LHCN-M2 (cell line): Measurements from ENCODE around the gene SCFD2.

DNA sequence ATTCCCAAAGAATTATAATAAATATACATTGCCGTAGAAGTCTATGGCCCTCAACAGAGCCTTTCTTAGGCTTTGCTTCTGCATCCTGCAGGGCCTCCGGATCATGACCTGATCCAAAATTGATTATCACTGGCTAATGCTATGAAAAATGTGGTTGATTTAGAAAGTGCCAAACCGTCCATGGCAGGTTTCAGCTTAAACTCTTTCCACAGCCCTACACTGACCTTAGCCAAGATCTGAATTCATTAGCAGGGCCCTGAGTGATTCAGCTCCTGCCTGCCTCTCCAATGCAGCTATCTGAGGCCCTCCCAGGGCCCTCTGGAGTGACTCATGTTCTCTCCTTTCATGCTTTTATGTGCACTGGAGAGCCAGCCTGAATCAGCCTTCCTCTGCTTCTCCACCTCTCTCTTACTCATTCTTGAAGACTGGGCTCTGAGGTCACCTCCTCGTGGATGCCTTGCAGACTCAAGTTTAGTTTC is 3.0 kb upstream of the OCIAD2 start:
- RAMPAGE, long total RNA: no peak

DNA sequence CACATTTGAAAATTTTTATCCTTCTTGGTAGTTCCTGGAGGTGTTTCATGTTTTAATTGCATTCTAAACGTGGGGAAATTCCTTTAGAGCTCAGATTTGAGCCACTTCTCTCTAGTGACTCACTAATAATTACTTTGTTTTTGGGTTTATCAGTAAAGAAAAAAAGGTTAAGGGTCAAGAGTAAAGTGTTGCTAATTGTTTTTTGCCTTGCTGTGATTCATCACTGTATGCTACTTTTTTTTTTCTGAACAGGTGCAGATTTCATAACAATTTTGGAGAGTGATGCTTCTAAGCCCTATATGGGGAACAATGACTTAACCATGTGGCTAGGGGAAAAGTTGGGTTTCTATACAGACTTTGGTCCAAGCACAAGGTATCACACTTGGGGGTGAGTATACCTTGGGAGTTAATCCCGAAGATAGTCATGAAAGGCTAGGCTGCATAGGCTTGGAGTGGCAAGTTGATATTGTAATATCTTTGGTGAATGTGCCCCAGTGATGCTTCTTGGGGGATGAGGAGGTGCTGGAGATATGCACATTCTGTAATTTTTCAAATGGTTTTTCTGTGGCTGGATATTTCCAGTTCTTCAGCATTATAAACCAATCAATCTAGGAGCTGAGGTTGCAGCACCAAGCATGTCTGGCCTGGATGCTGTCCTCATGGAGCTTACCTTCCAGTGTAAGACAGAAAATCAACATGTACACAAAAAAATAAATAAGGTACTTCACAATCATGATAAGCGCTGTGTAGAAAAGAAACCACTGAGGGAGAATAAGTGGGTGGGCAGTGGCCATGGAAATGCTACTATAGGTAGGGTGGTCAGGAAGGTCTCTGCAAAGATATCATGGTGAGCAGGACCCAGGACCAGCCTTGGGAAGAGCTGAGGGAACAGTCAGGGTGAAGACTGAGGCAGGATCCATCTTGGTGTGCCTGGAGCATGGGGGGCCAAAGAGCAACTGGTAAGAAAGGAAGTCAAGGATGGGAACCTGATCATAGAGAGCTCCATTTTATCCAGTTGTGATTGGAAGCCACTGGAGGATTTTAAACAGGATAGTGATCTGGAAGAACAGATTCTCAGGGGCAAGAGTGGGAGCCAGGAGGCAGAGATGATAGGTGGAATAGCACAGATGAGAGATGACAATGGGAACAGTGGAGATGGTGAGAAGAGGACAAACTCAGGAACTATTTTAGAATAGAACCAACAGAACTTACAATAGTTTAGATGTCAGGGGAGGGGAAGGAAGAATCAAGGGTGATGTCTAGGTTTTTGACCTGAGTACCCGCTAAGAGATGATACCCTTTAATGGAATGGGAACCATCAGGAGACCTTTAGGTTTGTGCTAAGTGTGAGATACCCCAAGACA is 45.0 kb downstream of the CWH43 start:
- RAMPAGE, long total RNA: no peak

DNA sequence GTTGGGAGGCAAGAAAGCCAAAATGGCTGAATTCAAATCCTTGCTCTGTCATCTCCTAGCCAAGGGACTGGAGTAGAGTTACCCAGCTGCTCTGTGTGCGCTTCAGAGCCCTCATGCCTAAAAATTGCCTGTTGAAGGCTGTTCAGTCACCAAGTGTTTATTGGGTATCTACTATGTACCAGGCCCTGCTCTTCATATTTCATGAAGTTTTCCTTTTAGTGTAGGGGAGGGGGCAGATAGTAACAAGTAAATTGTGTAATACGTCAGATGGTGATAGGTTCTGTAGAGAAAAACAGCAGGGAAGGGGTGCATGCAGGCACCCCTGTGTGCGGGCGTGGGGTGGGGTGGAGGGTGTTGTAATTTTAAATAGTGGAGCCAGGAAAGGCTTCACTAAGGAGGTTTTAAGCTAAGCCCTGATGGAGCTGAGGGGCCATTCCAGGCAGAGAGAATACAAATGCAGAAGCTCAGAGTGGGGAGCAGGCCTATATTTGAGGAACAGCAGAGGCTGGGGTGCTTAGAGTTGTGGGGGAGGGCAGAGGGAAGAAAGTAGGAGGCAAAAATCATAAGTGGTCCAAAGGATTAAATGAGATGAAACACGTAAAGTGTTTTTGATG is 7.6 kb downstream of the DCUN1D4 start:
- RAMPAGE, long total RNA: no peak

GRCh38 chr4:51851074-51851540 is 8.2 kb downstream of the DCUN1D4 start:
- RAMPAGE, long total RNA: no peak

- RAMPAGE, long total RNA: no peak
Measured at GRCh38 chr4:52712087-52713088, 38.8 kb downstream of the ERVMER34-1 start.

GRCh38 chr4:52721688-52723036 is 29.1 kb downstream of the ERVMER34-1 start:
- RAMPAGE, long total RNA: no peak

DNA sequence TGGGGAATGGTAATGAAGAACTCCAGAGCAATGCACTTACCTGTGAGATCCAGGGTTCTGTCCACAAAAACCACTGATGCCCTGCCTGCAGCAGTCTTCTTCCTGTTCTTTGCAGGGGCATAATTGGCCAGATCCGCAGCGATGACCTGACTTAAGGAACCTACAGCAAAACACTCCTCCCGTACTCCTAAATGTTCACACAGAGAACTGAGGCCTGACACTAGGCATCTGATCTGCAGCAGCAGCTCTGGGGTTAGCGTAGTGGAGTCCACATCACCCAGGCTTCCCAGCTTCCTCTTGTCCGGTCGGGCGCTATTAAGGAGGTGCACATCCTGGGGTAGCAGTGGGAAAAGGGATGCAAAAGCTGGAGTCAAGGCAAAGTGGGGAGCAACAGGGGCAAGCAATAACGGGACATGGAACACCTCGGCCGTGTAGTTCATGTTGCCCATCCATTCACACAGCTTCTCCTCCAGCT is 760 bp downstream of the SCFD2 start:
- RAMPAGE, long total RNA: no peak

DNA sequence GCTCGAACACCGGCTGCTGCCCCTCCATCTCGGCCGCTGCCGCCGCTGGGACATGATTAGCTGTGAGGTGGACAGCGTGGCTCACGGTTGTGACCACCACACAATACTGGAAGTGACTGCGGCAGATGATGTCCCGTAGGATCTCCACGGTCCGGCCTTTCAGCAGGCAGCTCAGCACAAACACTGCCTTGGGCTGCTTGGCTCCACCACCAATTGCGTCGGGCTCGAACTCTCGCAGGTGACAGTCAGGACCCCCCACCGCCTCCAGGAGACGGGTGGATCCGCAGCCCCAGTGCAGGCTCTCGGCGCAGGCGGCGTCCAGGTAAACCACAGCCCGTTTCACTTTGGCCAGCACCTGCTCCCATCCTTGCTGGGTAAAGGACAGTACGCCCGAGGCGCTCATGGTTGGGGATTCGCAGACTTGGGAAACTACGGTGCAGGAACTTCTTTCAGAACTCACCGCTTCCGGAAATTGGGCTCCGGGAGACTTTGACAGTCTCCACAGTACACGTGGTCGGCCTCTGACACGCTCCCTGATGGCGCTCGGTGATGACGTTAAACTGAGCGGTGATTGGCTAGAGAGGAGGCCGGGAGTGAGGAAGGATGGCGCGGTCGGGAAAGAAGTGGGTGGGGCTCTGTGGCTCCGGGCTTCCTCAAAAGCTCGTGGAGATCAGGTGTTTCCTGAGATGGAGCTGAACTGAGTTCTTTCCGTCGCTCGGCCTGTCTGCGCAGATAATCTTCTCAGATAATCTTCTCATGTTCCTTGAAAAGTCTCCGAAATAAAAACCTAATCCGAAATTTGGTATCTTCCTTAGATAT is at the start of gene SCFD2:
TSS of gene SCFD2 (minus strand) at position 523 of the 819 bp plus-strand sequence.
- RAMPAGE, long total RNA: no peak

- RAMPAGE, long total RNA: no peak
Measured at GRCh38 chr4:53592680-53593407, 1.6 kb upstream of the LNX1 start.

DNA sequence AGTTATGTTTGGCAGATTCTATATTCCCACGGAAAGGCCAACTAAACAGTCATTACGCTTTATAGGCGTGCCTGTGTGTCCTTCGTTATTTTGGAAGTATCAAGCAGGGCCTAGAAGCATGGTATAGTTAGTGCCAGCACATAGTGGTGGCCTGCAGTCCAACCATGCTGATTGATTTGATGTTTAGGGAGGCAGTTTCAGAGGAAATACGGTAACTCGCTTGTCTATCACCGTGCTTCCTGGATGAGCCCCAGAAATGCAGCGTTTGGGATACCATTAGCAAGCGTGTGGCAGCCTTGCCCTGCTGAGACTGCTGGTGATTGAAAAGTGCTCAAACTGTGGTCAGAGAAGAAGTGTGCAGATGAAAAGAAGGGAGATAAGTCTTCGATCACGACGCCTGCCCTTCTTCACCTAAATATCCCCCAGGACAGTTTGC is 158.5 kb downstream of the CHIC2 start:
- RAMPAGE, long total RNA: no peak

DNA sequence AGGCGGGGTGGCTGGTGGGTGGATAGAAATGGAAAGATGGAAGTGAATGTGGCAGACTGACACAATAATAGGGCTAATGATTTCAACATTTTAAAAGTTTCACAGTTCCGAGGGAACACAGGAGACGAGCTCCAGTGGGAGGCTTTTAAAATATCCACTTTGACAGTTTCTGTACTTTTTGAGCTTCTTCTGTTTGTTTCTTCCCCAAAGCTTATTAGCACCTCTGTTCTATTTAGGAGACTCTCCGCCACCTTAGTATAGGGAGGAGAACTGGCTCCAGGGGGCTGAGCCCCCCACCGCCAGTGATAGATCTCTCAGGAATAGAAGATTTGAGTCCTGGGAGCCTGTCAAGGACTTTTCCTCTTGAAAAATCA is 144.6 kb downstream of the CHIC2 start:
- RAMPAGE, long total RNA: no peak

DNA sequence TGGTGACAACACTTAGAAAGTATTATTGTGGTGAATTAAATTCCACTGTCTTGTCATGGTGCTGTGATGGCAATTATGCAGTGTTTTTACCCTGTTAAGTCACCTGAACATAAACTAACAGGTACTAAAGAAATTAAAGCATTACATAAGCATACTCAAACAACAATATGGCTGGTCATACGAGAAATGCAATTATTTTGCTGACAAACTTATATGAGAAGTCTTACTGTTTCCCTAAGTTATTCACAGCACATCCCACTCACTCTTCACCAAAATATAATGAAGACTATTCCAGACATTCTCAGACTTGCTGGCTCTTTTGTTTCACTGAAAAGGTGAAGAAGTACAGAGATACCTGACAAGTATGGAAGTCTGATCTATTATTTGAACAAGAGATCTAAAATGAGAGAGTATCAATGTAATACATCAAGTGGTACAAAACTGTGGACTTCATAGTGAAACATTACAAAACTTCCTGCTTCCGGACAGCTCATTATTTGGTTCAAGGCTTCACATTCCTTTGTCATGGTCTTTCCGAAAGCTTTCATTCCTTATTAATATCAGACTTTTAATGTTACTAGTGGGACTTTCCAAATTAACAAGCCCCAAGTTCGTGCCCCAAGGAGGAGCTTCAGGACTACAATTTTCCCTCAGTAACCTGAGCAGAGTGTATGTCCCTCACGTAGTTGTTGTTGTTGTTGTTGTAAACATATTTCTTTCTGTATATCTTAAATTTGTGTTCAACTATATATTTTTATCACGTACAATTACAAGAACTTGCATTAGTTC is 1.3 kb downstream of the CHIC2 start:
- RAMPAGE, long total RNA: no peak

DNA sequence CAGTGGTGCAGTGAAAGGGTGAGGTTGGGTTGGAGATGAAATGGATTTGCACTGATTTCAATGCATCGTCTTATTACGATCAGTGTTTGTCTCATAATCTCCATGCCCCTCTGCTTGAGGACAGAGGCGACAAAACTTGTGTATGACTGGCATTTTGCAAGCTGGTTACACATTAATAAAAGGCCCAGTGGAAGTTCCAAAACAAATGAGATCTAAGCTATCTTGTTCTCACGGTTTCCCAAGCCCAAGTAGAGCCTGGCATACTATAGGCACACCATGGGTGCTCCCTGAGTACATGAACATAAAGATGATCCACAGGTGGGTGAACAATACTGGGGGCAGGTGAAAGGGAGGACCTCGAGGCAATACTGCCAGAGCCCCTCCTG is 9.2 kb upstream of the GSX2 start:
- RAMPAGE, long total RNA: no peak

DNA sequence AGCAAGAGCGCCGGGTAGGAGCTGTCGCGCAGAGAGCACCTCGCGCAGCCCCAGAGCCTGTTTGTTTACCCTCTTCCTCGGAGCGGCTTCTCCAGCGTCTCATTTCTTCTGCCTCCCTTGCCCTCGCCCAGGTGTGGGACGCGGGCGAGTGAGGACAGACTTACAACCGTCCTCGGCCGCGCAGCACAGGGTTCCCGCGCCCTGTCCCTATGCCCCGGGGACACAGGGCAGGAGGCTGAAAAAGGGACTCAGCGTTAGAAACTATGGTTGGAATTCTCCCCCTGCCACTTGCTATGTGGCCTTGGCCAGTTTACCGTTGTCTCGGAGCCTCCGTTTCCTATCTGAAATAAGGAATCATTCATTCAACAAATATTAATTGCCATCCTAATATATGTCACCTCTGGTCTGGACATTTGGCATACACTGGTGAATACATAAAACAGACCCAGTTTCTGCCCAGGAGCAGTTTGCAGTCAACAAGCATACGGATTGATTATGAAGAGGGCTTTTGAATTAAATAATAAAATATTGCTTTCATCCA is 7.7 kb upstream of the GSX2 start:
- RAMPAGE, long total RNA: no peak

- RAMPAGE, long total RNA: no peak
Measured at GRCh38 chr4:54709510-54709894, 51.7 kb downstream of the KIT start.

GRCh38 chr4:55118556-55118839 is 6.9 kb downstream of the KDR start:
- RAMPAGE, long total RNA: no peak

DNA sequence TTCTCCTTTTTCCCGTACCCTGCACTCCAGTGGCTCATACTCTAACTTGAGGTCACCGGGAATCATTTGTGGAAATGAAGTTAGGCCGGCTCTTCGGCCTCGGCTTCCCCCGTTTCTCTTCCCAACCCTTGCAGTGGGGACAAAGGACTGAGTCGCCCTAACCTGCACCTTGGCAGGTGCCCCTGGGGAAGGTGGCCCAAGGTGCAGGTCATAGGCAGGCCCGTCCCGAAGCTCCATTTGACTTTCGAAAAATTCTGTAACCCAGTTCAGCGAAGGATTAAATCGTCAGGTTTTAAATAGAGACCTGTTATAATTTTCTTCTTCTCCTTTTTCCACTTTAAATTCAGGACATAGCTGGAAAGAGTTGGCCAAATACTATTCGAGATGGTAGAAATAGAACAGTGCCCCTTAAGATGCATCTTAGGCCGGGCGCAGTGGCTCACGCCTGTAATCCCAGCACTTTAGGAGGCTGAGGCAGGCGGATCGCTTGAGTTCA is 930 bp downstream of the SRD5A3 start:
- RAMPAGE, long total RNA: no peak

- RAMPAGE, long total RNA: no peak
Measured at GRCh38 chr4:55398423-55399564, 3.0 kb downstream of the TMEM165 start.

- RAMPAGE, long total RNA: no peak
Measured at GRCh38 chr4:55452743-55453317, 57.1 kb downstream of the TMEM165 start.

GRCh38 chr4:55546245-55546497 is 538 bp downstream of the CLOCK start:
- RAMPAGE, long total RNA: no peak